Liver (tissue), 9 donors: Measurements from ENCODE around the gene ANKRD34B.

GRCh38 chr5:79507722-79508311 is 6.1 kb downstream of the HOMER1 start:
- PRO-cap, 5 experiments = no peak in any of the 5 experiments
- RAMPAGE, long total RNA, 2 experiments = no peak in any of the 2 experiments
- RRBS = no CpG with 5 or more reads among the region's 4 CpGs

DNA sequence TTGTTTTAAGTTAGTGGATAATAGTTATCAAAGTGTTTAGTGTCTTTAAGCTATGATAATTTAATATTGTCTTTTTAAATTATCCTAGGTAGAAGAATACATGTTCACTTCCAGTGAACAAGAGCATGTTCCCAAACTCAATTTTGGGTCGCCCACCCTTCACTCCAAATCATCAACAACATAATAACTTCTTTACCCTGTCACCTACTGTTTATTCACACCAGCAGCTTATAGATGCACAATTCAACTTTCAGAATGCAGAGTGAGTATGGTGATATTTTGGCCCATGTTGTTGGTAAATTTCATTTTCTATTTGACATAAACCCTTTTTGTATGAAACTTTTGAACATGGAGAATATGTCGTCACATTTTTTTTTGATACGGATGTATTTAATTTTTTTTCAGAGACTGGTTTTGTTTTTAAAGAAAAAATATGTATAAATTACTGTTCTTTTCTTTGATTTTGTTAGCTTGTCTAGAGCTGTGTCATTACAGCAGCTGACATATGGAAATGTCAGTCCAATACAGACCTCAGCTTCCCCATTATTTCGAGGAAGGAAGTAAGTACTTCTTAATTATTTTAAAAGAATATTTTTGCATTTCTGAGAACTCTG is 7.4 kb downstream of the TENT2 start:
- PRO-cap, 5 experiments = no peak in any of the 5 experiments
- RAMPAGE, long total RNA, 2 experiments = no peak in any of the 2 experiments
- RRBS = no CpG with 5 or more reads among the region's 4 CpGs

DNA sequence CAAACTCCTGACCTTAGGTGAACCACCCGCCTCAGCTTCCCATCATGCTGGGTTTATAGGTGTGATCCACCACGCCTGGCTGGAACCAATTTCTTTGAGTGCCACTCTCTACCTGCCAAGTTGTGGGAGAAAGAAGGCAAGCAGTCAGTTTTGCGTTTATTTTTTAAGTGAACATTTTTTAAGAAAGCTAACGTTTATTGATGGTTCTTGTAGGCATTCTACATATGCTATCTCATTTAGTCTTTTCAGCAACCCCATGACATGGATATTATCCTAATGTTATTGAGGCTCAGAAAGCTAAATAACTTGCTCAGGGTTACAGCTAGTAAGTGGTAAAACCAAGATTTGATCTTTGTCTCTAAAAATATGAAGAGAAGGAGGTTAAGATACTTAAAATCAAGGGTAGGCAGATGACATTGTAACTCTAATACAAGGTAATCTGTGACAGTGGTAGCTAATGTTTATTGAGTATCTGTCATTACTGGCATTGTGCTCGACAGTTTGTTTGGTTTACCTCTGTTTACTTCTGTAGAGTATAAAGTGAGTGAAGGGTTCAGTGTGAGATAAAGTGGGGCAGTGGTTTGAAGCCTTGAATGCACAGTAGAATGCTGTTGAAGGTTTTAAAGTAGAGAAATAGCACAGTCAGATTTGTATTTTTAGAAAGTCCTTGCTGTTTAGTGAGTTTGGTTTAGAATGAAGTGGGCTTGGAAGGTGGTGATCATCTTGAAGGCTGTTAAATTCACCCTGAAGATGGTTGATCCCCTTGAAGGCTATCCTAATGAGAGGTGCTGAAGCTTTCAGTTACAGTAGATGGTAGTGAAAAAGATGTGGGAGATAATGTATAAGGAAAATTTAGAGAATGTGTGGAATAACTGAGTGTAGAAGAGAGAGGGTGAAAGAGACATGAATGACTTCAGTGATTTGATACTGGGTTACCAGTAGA is 15.7 kb downstream of the TENT2 start:
- PRO-cap, 5 experiments = no peak in any of the 5 experiments
- RAMPAGE, long total RNA, 2 experiments = no peak in any of the 2 experiments
- RRBS = no CpG with 5 or more reads among the region's 5 CpGs

- PRO-cap, 5 experiments = no peak in any of the 5 experiments
- RAMPAGE, long total RNA, 2 experiments = no peak in any of the 2 experiments
- RRBS = no CpG with 5 or more reads among the region's 5 CpGs
These were observed 27.1 kb downstream of the TENT2 start for GRCh38 chr5:79639076-79640084.

DNA sequence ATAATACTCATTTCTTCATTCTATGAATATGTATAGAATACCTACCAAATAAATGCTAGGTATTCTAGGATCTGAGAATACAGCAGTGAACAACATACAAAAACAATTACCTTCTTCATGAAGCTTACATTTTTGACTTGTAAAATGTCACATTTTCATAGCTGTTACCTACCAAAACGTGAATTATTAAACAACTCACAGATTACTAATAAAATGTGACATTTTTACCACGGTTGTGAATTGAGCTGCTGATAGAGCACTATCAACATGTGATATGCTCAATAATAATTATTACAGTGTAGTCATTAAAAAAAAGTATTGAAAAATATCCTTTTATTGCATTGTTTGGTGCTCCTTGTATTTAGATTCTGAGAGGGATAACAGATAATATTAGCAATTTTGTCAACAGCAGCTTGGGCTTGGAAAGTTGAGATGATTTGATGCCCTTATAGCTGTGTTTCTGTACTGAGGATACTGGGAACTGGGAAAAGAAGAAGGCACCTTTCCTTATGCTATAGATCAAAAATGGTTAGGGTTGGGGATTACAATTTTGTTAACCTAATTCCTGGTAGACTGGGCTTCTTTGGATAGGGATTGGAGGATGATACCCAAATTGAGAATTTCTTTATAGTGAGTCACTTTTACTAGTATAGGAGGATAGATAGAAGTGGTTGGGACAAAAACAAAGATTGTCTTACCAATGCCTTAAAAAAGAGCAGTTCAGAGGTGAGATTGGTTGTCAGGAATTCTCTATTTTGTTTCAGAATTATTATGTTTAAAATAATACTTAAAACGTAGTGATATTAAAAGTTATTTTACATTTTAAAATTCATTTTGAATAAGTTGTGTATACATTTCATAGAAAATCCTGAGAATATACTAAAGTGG is 38.2 kb downstream of the TENT2 start:
- PRO-cap, 5 experiments = no peak in any of the 5 experiments
- RAMPAGE, long total RNA, 2 experiments = no peak in any of the 2 experiments
- RRBS = no CpG with 5 or more reads among the region's 3 CpGs

DNA sequence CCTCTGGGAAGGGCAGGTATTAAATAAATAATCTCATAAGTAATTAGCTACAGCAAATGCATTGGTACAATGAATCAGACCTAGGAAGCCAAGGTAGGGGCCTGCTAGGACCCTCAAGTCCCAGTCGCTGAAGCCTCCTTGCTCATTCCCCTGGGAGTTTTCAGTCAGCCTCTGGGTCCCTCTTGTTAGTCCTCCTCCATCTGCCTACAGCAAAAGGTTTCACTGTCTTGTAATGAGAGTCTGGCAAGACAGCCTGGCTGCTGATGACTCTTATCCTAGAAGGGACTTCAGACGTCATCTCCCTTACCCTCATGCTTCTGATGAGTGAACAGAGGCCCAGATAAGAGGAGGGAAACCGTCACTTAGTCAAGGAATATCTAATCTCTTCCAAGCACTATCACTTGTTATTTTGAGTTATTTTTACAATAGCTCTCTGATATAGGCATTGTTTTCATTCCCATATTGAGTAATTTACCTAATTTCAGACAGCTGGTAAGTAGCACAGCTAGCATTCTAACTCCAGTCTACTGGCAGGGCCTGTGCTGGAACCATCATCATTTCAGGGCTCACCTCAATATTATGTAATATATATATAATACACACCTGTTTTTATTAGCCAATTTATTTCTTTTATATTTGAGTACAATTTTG is 7.6 kb downstream of the CMYA5 start:
- PRO-cap, 5 experiments = peak in 1 of 5 experiments; most common minus-strand start position 202 of the sequence (in 1)
- RAMPAGE, long total RNA, 2 experiments = no peak in any of the 2 experiments
- RRBS = no CpG with 5 or more reads among the region's 3 CpGs

- PRO-cap, 5 experiments = peak in 3 of 5 experiments; most common plus-strand start chr5:79787687 (in 3); most common minus-strand start chr5:79787560 (in 1)
- RAMPAGE, long total RNA, 2 experiments = no peak in any of the 2 experiments
- RRBS = no CpG with 5 or more reads among the region's 1 CpG
These were observed 97.7 kb downstream of the CMYA5 start for GRCh38 chr5:79787293-79787737.

- PRO-cap, 5 experiments = no peak in any of the 5 experiments
- RAMPAGE, long total RNA, 2 experiments = no peak in any of the 2 experiments
- RRBS = no CpG with 5 or more reads among the region's 8 CpGs
These were observed 140.9 kb downstream of the MTX3 start for GRCh38 chr5:79850074-79850606.

DNA sequence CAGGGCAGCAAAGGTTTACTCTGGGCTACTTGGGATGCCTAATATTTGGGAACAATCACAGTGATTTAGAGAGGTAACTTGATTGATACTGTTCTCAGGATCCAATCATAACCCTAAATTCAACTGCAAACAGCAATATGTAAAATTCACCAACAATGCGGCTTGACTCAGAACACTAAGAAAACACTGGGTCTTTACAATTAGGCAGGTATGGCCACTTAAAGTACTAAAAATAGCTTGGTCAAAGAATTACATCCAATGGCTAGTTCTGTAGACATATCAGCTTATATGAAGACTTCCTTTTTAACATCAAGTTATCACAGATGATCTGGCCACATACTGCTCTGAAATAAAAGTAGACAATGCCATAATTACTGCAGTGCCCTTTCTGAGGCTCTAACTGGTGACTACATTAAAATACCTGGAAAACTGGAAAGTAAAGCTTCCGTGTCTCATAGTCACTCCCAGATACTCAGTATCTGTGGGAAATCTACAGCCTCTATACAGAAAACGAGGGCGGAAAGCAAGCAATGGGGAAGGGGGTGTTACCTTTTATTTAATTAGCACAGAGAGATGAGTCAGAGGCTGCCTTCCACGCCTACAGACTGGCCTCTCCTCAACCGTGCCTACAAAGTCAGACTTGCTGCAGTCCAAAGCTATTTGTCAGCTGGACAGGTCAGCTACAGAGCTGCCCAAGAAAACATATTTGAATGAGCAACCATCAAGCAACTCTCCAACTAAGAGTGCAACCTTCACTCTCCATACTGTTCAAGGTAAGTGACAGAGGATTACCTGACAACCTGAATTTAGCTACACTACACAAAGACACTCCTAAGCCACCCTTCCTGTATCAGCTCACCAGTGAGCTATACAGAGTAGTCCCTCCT is 8.7 kb downstream of the SERINC5 start:
- PRO-cap, 5 experiments = peak in 2 of 5 experiments; most common plus-strand start position 660 of the sequence (in 2); most common minus-strand start position 607 of the sequence (in 1)
- RAMPAGE, long total RNA, 2 experiments = no peak in any of the 2 experiments
- RRBS = no CpG with 5 or more reads among the region's 6 CpGs

DNA sequence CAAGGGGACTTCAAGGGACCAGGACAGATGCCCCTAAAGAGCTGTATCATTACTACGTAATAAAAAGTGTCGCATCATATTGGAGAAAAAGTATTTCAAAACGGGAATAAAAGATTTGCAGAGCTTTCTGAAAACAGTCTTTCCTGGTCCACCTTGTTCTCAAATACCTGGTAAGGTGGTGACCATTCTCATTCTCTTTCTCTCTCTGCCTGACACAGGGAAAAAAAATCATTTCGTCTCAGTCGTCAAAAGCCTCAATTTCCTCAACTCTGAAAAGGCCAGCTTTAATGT is 1.4 kb downstream of the SERINC5 start:
- PRO-cap, 5 experiments = peak in 1 of 5 experiments; most common minus-strand start position 164 of the sequence (in 1)
- RAMPAGE, long total RNA, 2 experiments = no peak in any of the 2 experiments
- RRBS = no CpG with 5 or more reads among the region's 5 CpGs

DNA sequence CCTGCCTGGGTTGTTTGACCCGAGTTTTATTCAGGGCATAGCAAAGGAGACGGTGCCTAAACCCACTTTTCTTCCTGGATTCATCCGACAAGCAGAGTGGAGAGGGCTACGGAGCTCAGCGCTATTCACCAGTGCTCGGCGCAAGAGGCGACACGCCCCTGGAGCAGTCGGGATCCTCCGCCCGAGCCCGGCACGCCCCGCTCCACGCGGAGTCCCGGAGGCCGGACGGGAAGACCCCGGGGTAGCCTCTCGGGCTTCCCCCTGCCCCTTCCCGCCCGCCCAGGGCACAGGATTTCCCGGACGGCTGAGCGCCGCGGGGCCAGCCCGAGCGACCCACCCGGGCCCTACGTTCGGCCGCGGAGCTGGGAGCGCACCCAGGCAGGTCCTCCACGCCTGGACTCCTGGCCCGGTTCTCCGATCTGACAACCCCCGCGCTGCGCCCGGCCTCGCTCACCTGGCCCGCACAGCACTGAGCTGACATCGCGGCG is 362 bp downstream of the SERINC5 start:
- PRO-cap, 5 experiments = peak in 1 of 5 experiments; most common plus-strand start position 131 of the sequence (in 1); most common minus-strand start position 133 of the sequence (in 1)
- RAMPAGE, long total RNA, 2 experiments = no peak in any of the 2 experiments
- RRBS = 3% methylated on average over 17 of the region's 49 CpGs

DNA sequence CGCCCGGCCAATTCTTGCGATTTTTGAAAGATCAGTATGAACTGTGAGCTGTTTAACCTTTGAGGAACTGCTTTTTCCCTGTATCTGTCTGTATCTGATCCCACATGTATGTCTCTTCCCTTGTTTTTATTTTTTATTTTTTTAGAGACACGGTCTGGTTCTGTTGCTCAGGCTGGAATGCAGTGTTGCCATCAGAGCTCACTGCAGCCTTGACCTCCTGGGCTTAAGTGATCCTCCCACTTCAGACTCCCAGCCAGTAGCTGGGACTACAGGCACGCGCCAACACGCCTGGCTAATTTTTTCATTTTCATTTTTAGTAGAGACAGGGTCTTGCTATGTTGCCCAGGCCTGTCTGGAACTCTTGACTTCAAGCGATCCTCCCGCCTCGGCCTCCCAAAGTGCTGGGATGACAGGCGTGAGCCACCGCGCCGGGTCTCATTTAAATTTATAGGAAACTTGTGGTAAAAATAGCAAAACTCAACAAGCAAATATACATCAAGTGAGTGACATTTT is 974 bp upstream of the ZFYVE16 start:
- PRO-cap, 5 experiments = no peak in any of the 5 experiments
- RAMPAGE, long total RNA, 2 experiments = no peak in any of the 2 experiments
- RRBS = no CpG with 5 or more reads among the region's 14 CpGs

- PRO-cap, 5 experiments = no peak in any of the 5 experiments
- RAMPAGE, long total RNA, 2 experiments = no peak in any of the 2 experiments
- RRBS = 4% methylated on average over 17 of the region's 71 CpGs
These were observed at the start of gene ANKRD34B for GRCh38 chr5:80570037-80570956. TSS of gene ANKRD34B (minus strand) at chr5:80570280.

GRCh38 chr5:80631408-80632009 is 22.9 kb upstream of the MSH3 start:
- PRO-cap, 5 experiments = peak in 1 of 5 experiments; most common plus-strand start chr5:80631800 (in 1)
- RAMPAGE, long total RNA, 2 experiments = no peak in any of the 2 experiments
- RRBS = no CpG with 5 or more reads among the region's 6 CpGs

DNA sequence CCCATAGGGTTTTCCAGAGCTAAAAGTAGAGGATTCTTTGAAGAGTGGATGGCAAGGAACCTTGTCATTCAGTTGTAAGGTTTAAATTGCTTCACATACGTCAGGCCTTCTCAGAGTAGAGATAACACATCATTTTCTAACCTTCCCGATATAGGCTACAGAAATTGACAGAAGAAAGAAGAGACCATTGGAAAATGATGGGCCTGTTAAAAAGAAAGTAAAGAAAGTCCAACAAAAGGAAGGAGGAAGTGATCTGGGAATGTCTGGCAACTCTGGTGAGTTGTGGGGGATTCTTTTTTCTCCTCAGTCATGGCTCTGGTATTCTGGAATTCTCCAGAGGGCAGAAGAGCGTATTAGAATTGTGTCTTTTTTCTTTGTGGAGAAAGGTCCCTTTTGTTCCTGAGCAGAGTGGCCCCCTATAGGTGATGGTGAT is 1.5 kb upstream of the DHFR start:
- PRO-cap, 5 experiments = no peak in any of the 5 experiments
- RAMPAGE, long total RNA, 2 experiments = no peak in any of the 2 experiments
- RRBS = no CpG with 5 or more reads among the region's 3 CpGs

GRCh38 chr5:80985492-80985984 is 25.4 kb downstream of the RASGRF2 start:
- PRO-cap, 5 experiments = peak in 1 of 5 experiments; most common plus-strand start chr5:80985831 (in 1); most common minus-strand start chr5:80985685 (in 1)
- RAMPAGE, long total RNA, 2 experiments = no peak in any of the 2 experiments
- RRBS = no CpG with 5 or more reads among the region's 3 CpGs

GRCh38 chr5:81006975-81007525 is 46.9 kb downstream of the RASGRF2 start:
- PRO-cap, 5 experiments = peak in 1 of 5 experiments; most common minus-strand start chr5:81007112 (in 1)
- RAMPAGE, long total RNA, 2 experiments = no peak in any of the 2 experiments
- RRBS = no CpG with 5 or more reads among the region's 4 CpGs

GRCh38 chr5:81235809-81236588 is 2.9 kb downstream of the CKMT2 start:
- PRO-cap, 5 experiments = no peak in any of the 5 experiments
- RAMPAGE, long total RNA, 2 experiments = no peak in any of the 2 experiments
- RRBS = no CpG with 5 or more reads among the region's 6 CpGs

GRCh38 chr5:81239763-81240028 is 6.6 kb downstream of the CKMT2 start:
- PRO-cap, 5 experiments = no peak in any of the 5 experiments
- RAMPAGE, long total RNA, 2 experiments = no peak in any of the 2 experiments
- RRBS = no CpG with 5 or more reads among the region's 4 CpGs

DNA sequence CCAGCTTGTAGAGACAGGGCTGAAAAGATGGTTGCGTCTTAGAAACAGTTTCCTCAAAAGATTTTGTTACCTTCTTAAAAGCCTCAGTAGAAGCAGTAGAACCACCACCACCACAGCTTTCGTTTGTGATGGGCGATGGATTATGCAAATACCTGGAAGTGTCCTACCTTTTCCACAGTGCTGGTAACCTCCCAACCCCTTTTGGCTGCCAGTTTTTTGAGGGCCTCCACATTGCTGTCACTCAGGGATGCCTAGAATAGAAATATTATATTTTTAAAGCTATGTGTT is 41.1 kb downstream of the ZCCHC9 start:
- PRO-cap, 5 experiments = no peak in any of the 5 experiments
- RAMPAGE, long total RNA, 2 experiments = no peak in any of the 2 experiments
- RRBS = no CpG with 5 or more reads among the region's 3 CpGs